Skeletal muscle cell (primary cell): ENCODE results near the genes MAPK4 and C18orf54.

DNA sequence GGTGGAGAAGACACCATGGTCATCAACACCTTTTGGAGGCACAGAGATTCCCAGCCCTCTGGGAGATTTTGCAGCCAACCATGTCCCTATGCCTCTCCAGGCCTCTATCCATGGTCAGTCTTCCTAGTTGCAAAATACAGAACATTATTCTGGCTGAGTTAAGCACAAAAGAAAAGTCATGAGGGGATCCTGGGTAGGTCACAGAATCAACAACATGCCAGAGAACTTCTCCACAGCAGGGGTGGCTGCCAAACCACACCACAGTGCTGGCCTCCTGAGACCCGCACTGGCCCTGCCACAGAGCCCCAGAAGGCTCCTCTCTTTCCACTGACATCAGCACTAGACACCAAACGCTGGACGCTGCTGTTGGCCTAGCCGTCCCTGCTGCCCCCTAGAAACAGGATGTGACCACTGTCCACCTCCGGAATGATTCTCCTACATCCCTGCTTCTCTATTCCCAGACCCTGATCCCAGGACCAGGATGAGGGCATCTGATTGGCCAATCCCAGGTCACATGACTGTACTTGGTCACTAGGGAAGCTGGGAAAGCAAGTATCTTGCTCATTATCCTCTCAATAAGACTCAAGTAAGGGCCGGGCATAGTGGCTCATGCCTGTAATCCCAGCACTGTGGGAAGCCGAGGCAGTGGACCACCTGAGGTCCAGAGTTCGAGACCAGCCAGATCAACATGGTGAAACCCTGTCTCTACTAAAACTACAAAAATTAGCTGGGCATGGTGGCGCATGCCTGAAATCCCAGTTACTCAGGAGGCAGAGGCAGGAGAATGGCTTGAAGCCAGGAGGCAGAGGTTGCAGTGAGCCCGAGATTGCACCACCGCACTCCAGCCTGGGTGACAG lies 47.6 kb downstream of the SMAD7 start:
- RRBS: no CpG with 5 or more reads among the region's 11 CpGs

DNA sequence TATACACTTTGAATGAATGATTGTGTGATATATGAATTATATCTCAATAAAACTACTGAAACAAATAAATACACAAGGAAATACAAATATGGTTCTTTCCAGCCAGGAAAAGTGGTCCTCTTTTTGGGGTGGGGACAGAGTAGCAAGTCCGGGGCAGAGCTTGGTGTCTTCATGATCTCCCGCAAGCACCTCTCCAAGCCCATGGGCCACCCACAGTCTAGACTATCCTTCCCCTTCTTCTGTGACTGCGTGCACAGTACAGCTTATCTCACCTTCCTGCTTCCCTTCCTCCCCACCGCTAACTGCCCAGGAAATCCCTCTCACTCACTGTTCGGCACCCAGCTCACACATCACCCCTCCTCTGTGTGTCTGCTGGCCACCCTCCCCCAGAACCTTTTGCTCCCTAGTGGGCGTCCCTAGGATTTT lies 31.4 kb upstream of the SMAD7 start:
- RRBS: no CpG with 5 or more reads among the region's 6 CpGs

DNA sequence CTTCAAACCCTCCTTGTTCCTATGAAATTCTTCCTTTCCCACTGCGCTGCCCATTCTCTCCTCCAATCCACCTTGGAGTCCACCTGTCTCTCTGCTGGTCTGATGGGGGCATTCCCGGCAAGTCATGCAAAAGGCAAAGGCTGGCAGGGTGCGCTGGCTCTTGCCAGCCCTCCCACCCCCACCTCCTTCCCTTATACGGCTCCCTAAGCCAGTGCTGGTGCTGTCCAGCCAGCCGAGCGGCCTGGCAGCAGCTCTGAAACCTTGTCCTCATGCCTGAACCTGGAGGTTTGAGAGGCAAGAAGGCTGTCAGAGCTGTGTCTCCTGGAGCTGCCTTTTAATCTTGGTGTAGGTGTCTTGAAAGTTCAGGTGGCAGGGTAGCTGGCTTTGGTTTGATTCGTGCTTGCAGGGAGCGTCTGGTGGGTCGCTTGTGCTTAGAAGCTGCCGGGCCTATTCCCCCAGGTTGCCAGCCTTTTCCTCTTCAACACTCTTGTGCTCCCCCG lies 667 bp downstream of the LIPG start:
- RRBS: no CpG with 5 or more reads among the region's 11 CpGs

- RRBS: no CpG with 5 or more reads among the region's 6 CpGs
These were observed 51.6 kb downstream of the LIPG start for GRCh38 chr18:49613415-49613916.

GRCh38 chr18:50357263-50357687 lies 17.6 kb upstream of the SKA1 start:
- RRBS: no CpG with 5 or more reads among the region's 5 CpGs

- RRBS: 2% methylated on average over 93 of the region's 117 CpGs
These were observed at the start of gene MAPK4 for GRCh38 chr18:50559317-50560361. Gene MAPK4 (plus strand): TSS chr18:50560087.

GRCh38 chr18:50674242-50674789 lies 114.4 kb downstream of the MAPK4 start:
- RRBS: no CpG with 5 or more reads among the region's 11 CpGs

DNA sequence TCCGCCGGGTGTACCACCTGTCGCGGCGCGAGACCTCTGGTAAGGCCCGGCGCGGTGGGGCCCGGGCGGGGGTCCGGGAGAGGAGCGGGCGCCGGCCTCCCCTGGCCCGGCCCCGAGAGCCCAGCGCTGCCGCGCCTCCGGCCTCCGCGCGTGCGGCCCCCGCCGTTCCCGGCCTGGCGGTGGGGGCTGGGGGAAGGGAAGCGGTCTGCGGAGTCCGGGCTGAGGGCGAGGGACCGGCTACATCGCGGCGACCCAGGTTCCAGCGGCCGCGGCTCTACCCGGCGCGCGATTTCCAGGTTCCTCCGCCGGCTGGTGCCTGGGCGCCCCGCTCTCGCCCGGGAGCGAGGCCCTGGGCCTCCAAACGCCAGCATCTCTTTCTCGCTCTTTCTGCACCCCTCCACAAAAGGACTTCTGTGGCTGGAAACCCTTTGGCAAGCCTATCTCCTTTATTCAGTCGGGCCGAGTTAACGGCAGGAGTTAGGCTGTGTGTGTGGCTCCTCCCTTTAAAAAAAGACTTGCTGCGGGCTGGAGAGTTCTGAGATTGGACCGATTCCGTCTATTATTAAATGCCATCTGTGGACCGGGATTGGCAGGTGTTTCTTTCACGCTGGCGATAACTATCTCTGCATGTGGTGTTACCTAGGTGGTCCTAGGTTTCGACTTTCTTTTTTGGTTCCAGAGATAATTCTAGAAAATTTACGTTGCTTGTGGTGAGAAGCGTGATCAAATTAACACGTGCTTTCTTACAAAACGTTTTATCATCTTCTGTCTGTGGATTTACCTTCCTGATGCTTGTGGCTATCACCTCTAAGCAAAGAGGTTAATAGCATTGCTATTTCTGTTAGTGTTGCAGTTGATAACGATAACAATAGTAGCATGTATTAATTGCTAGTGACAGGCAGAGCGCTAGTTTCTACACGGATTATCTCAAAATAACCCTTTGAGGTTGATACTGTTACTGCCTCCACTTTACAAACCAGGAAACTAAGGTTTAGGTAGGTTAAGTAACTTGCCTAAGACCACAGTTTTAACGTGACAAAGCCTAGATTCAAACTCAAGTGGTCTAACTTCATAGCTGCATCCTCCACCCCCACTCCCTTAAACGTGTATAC lies 708 bp downstream of the ME2 start:
- RRBS: under 1% methylated on average over 20 of the region's 72 CpGs

DNA sequence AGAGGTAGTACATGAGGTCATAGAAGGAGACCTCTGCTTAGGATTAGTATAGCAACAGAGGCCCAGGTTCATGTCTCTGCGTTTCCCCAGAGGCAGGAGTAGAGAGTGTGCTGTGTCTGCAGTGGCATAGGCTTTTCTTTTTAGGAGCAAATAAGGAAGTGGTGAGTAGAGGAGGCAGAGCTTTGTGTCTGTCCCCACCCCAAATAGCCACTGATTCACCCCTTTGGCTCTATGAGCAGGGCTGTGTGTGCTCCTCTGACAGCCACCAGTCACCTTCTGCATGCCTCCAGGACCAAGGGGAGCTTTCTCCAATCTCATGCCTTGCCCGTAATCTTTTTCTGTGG lies 23.6 kb upstream of the ELAC1 start:
- RRBS: no CpG with 5 or more reads among the region's 2 CpGs

DNA sequence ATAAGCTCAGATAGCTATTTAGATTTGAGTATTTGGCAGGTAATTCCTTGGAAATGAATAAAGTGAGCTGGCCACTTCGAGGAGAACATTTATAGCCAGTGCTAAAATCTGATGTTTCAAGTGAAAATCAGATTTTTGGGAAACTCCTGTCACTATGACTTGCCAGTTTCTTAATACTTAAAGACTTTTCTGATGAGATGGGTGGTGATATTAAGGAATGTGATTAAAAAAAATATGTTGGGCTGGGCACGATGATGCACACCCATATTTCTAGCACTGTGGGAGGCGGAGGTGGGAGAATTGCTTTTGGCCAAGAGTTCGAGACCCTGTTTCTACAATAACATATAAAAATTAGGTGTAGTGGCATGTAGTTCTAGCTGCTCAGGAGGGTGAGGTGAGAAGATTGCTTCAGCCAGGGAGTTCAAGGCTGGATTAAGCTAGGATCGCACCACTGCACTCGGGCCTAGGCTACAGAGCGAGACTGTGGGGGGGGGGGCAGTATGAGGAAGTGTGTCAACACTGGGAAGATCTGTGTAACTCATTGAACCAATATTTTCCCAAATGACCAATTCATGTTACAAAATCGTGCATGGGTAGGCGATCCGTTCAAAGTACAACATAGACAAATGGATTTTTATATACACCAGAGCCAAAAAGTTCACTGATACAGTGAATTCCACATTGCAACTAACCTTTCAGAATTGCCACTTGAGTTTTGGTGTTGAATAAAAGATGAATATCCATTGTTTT lies 7.9 kb downstream of the SMAD4 start:
- RRBS: no CpG with 5 or more reads among the region's 10 CpGs

- RRBS: no CpG with 5 or more reads among the region's 5 CpGs
These were observed 24.5 kb downstream of the SMAD4 start for GRCh38 chr18:51054423-51055026.

GRCh38 chr18:51193585-51194139 lies 3.8 kb downstream of the MEX3C start:
- RRBS: no CpG with 5 or more reads among the region's 3 CpGs

GRCh38 chr18:51345892-51346450 lies 148.5 kb upstream of the MEX3C start:
- RRBS: no CpG with 5 or more reads among the region's 5 CpGs

- RRBS: no CpG with 5 or more reads among the region's 8 CpGs
These were observed 19.6 kb downstream of the MBD2 start for GRCh38 chr18:54204802-54205348.

GRCh38 chr18:54254242-54254857 lies 15.0 kb upstream of the POLI start:
- RRBS: no CpG with 5 or more reads among the region's 12 CpGs

GRCh38 chr18:54357742-54358753 lies at the start of gene C18orf54:
Gene C18orf54 (plus strand): TSS chr18:54357906.
- RRBS: under 1% methylated on average over 7 of the region's 71 CpGs

GRCh38 chr18:54388723-54389322 lies 31.1 kb downstream of the C18orf54 start:
- RRBS: no CpG with 5 or more reads among the region's 6 CpGs

GRCh38 chr18:54514199-54514684 lies 76.8 kb upstream of the DYNAP start:
- RRBS: no CpG with 5 or more reads among the region's 9 CpGs

GRCh38 chr18:54607303-54608119 lies 16.5 kb downstream of the DYNAP start:
- RRBS: no CpG with 5 or more reads among the region's 9 CpGs

GRCh38 chr18:55100739-55101284 lies 141.6 kb upstream of the CCDC68 start:
- RRBS: no CpG with 5 or more reads among the region's 2 CpGs